PC-3 (cell line): ENCODE measurements around a stretch of chr3.

DNA sequence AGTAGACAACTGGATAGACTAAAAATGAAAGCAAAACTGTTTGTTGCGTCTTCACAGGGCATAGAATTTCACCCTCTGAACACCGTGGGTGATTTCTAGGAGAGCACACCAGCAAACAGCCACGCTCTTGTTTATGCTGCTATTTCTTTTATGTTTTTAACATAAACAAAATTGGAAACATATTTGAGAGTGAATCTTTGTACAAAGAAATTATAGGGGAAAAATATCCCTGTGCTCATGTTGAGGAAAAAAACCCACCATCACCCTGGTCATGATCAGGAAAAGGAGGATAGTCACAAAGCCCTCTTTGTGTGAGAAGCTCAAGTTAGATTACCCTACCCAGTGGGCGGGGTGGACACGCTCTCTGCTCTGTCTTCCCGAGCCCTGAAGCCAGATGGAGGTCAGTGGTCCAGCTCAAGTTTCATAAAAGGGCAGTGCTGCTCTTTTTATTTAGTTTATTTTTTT, 313.3 kb downstream of the SATB1 start:
- RAMPAGE, long total RNA: no peak

- RAMPAGE, long total RNA: no peak
These were observed 1.4 kb upstream of the KAT2B start for GRCh38 chr3:20038498-20039496.

DNA sequence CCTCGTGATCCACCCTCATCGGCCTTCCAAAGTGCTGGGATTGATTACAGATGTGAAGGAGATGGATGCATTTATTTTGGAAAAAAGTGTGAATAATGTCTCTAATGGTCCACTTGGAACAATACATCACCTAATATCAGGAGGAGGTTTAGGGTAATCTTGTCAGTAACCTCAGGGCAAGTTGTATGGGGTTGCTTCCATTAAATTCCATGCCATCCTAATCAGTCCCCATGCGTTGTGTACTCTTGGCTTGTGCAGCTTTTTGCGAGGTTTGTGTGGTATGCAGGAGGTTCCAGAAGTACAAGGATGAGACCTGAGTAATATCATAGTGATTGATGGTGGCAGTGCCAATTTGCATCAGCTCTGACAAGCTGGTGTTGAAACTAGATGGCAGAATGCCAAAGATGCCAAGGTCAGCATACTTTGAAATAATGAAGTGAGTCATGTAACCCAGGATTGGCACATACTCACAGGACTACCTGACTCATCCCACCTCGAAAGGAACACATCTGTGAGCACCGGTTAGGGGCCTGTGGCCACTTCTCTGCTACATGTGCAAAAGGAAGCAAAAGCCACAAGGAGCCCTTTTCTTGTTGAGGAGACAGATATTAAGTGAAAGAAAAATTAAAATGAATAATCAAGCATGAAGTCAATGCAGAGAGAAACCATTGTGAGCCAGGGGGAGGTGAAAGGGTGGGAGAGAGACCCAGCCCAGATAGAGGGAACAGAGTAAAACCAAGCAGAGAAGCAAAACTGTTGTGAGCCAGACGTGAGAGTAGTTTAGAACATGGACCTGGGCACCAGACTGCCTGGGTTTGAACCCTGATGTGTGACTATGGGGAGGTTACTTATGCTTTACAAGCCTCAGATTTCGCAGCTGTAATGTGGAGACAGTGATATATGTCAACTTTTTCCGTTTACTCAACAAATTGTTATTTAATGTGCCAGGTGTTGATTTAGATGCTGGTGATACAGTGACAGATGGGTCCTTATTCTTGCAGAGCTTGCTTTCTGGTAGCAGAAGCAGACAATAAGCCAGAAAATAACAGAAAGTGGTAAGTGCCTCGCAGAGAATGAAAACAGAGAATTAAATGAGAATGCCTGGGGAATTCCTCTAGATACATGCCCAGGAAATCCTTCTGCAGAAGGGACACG, 14.5 kb downstream of the KAT2B start:
- RAMPAGE, long total RNA: no peak

DNA sequence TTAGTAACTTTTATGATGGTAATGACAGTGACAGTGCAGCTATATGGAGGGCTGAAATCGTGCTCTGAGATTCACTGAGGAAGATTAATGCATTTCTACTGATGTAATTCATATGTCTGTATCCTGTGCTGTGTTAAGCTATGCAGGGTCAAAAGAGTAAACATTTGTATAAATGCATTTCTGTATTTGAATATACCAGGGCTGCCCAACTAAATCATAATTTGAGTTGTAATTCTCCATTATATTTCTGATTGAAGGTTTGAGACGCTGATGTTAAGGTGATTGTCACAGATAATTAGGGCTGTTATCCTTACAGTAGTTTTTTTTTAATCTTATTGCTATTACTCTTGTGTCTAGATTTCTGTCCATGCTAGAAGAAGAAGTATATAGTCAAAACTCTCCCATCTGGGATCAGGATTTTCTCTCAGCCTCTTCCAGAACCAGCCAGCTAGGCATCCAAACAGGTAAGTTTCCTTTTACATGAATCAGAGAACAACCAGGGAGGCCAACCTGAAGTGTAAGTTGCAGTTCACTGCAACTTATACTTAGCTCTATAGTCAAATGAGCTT, 71.4 kb downstream of the SGO1 start:
- RAMPAGE, long total RNA: no peak

DNA sequence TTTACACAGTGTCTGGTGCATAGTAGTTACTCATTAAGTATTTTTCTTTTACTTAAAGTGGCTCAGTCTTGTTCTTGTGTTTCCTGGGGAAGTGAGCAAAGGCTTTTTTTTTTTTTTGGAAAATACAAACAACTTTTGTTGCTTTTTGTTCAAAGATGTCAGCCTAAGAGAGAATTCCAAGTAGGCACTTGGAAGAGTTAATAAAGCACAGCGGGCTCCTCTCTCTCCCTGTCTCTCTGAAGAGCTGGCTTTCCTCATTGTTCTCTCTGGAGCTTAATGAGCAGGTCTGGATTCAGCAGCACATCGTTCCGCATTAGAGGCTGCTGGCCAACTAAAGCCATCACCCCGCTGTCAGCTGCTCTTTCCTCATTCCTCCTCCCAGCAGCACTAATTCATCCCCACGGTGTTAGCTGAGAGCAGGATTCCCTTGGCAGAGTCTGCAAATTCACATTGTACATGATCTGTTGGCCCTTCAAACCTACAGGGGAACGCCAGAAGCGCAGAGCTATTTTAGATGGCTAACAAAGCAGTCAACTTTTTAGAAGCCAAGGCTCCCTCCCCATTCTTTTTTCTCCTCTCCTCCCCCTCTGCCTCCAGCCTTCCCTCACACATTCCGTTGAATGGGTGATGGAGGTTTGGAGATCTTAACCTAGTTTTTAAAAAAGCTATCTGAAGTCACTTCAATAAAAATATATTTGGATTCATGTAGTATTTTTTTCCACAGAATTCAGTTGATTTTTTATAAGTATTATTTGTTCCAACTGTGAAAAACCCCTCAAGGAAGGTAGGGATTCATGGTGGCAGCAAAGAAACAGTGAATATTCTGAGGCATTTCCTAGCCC, 44.1 kb downstream of the SGO1 start:
- RAMPAGE, long total RNA: no peak

DNA sequence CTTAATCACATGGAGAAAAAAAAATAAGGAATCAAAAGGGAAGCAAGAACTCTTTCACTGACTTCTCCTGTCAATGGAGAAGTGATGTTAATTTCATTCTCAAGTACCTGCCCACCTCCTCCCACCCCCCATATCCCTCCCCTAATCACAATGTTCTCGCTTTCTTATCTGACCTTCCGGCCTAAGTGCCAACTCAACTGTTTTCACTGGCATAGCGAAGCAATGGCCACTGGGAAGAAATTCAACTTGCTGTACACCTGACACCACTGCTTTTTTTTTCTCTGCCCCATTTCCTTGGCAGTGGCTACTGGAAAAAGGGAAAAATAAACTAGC, 3.8 kb downstream of the SGO1 start:
- RAMPAGE, long total RNA: no peak

GRCh38 chr3:20232973-20233172, 46.9 kb upstream of the SGO1 start:
- RAMPAGE, long total RNA: no peak

GRCh38 chr3:21785804-21786167, 34.8 kb upstream of the ZNF385D start:
- RAMPAGE, long total RNA: no peak

- RAMPAGE, long total RNA: no peak
These were observed 59.5 kb downstream of the UBE2E2 start for GRCh38 chr3:23262494-23263124.

DNA sequence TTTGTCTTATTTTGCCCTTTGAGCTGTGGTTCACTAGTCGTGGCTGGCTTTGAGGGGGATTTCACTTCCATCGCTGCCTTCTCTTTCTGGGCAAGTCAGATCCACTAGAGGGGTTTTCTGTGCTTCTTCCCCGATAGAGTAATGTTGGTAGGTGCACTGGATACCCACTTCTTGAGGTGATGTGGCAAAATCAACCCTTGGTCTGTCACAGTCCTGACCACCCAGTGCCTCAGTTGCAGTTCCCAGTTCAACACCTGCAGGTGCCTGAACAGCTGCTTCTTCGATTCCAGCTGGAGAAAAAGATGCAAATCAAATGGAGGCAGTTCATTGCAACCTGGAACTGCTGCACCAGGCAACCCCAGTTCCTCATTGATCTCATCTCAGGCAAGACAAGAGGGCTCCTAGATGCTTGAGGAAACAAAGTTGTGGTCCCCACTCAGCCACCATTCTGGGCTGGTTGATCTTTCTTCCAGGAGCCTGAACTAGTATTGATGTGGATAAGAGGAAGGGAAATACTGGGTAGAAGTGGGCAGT, 186.6 kb downstream of the UBE2E2 start:
- RAMPAGE, long total RNA: no peak

GRCh38 chr3:23646159-23646734, 159.5 kb upstream of the UBE2E1 start:
- RAMPAGE, long total RNA: no peak

- RAMPAGE, long total RNA: no peak
These were observed 5.6 kb downstream of the UBE2E1 start for GRCh38 chr3:23811293-23811832.

- RAMPAGE, long total RNA: no peak
These were observed 1.6 kb downstream of the NR1D2 start for GRCh38 chr3:23946756-23946948.

DNA sequence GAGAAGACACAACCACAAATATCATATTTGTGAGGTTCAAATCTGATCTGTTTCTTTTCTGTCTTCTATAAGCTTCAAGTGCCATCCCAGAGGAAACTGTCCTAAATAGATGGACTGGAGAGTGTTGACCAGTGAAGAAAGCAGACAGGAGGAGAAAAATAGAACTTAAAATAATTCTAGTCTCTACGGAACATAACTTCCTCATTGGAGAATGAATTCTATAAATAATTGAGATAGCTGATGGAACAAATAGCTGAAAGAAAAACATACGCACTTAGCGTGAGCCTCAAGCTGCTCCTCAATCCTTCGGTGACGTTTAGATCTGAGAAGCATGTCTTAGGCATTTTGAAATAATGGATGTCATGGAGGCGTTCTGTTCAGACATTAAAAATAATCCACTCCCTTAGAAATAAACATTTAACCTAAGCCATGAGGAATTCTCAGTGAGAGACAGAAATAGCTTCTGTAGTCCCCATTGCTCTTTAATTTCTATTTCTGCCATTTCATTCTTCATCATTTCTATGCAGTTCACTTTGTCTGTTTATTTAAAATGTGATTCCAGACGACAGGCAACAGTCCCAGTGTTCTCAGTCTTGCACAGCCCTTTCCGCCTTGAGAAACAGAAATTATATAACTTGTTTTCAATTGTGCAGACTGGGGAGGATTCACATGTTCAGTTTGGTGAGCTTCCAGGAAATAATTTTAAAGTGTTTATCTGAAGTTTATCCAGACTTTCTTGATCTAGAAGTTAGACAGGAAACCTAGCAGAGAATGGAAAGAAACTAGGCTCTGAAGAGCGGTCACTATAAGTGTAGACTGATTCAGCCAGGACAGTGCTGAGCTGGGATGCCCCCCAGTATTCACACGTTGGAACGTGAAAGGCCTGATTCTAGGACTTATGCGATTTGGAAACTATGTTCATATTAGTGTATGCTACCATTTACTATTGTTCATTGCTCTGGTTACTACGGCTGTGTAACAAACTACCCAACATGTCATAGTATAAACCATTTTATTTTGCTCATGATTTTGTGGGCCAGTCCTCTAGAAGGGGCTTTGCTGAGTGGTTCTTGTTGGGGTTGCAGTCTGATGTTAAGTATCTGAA, 97.5 kb downstream of the NR1D2 start:
- RAMPAGE, long total RNA: no peak

- RAMPAGE, long total RNA: no peak
These were observed 200.8 kb downstream of the NR1D2 start for GRCh38 chr3:24145856-24146283.

DNA sequence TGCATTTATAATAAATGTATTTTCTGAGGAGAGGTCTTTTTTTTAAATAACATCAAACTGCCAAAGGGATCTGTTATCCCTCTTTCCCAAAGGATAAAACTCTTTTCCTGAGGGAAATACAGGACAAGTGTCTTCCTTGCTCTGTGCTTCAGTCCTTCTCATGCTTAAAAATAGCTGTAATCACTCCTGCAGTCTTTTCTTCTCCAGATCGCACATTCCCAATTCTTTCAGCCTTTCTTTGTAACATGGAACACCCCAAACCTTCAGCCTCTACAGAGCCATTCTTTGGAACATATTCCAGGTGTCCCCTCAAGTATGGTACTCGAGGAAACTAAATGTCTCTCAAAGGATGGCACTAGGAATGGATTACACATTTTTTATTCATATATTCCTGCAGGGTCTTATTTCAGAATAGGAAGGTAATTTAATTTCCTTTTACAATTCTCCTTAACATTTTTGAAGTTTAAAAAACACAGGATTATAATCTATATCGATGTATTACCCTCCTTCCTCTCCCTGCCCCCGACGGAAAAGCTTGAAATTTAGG, 180.1 kb downstream of the THRB start:
- RAMPAGE, long total RNA: no peak

DNA sequence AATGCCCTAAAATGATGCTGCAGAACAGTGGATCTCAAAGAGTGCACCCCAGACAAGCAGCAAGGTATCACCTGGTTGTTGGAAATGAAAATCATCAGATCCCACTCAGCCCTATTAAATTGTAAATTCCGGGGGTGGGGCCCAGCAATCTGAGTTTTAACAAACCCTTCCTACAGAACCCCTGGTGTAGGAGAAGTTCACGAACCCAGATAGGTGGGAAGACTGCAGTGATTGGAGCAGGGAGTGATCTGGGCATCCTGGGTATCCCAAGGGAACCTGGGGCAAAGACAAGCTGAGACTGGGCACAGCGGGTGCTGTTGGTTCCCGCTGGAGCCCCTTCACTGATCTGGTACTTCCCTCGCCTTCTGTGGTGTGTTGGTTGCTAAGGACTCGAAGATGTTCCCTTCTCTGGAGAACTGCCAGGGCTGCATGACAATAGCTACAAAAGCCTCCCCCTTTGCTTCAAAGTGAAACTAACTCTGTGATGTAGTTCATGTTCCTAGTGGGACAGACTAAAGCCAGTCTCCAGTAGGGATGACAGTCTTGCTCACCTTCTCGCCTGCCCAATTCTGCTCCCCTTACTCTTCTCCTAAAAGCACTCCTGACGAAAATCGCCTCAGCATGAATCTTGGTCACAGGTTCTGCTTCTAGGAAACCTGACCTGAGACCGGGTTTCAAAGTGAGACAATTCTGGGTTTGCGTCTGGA, 24.5 kb upstream of the THRB start:
- RAMPAGE, long total RNA: no peak

DNA sequence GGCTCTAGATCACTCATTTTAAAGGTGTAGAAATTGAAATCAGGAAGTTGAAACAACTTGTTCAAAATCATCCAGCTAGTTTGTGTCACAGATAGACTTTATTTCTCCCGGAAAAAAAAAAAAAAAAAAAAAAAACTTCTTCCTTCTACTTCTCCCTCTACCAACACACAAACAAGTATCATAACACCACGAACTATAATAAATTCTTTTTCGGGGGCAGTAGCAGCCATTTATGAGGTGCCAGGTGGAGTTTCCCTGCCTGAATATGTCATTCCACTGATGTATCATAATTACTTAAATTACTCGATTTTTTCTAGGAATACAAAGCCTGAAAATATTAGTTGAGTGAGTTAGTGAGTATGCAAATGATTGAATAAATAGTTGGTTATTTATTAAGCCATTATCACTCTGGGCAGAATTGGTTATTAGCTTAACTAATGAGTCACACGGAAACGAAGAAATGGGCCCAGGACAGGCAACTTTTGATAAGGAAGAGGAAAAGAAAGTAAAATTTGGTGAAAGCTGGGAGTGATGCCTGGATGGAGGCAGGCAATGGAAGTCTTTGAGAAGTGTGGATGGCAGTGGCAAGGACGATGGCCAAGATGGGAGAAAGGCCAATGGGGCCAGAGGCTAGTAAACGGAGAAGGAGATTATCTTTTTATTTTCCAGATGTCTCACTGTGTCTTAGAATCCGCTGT, 315.8 kb upstream of the THRB start:
- RAMPAGE, long total RNA: no peak

GRCh38 chr3:25433649-25434255, 5.7 kb downstream of the RARB start:
- RAMPAGE, long total RNA: no peak

- RAMPAGE, long total RNA: no peak
These were observed 1.8 kb downstream of the TOP2B start for GRCh38 chr3:25662822-25663365.